ENCODE measurements around the genes HYKK, CHRNA3 and CHRNB4.

GRCh38 chr15:78003823-78004536, 73.5 kb downstream of the TBC1D2B start:
- PRO-cap, result unidirectional peak, plus-strand start at chr15:78004324

- PRO-cap, result bidirectional peak, plus-strand start at chr15:78008269, minus-strand start at chr15:78008069
These were observed 69.5 kb downstream of the TBC1D2B start for GRCh38 chr15:78007827-78008566.

DNA sequence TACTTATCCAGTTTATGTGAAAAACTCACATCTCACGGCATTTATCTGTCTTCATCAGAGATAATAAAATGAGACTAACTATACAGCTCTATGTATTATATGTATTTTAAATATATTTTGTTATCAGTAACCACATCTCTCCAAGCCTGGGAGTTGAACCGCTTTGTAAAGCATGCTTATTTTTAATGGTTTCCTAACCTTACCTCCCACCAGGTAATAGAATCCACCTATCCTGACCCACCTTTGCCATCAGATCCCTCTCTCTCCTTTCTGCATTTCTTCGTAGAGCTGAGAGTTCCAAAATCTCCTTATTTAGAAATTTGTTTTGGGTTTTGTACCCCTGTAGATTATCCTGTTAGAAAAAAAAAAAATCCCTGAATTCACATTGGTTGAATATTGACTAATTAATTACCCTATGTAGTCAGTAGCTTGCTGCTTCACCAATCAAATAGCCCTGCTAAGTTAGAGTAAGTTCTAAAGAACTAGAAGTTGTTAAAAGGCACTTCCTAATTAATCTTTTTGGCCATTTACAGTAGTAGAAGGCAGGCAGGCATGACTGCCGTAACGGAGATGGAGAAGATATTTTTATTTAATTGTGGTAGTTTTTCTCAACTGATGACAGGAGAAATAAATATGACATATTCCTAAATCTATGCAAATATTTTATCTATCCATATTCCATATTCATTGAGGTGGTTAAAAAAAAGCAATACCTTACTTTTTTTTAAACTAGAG, 59.7 kb downstream of the TBC1D2B start:
- PRO-cap, result bidirectional peak, plus-strand start at position 477 of the sequence, minus-strand start at position 306 of the sequence

DNA sequence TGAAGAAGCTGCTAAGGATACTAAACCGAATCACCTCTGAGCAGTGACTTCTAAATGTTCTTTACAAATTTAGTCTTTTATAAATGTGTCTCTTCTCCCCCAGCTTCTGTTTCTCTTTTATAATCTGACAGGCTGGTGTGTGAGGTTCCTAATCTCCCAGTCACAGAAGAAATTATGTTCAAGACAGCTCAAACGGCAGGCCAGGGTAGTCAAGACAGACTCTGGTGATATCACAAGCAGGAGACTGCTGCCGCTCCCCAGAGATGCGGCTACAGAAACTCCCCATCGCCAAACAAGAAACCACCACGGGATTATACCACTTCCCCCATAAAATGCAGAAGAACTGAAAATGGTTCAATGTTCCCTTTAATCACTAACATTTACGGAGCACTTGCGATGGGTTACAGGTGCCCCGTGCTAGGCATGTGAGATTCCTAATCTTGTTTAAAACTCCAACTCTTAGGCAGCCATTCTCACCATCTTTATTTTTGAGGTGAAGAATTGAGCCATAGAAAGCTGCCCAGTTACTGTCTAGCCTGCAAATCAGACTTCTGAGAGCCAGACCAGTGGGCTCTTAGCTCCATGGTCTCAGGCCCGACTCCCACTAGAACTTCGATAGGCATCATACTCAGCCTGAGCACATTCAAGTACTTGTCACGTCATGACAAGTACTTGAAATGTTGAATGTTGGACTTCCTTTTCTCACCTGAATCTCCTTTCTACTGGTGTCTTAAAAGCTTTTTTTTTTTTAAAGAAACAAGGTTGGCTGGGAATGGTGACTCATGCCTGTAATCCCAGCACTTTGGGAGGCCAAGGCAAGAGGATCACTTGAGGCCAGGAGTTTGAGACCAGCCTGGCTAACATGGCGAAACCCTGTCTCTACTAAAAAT, 58.4 kb downstream of the TBC1D2B start:
- PRO-cap, result no peak

DNA sequence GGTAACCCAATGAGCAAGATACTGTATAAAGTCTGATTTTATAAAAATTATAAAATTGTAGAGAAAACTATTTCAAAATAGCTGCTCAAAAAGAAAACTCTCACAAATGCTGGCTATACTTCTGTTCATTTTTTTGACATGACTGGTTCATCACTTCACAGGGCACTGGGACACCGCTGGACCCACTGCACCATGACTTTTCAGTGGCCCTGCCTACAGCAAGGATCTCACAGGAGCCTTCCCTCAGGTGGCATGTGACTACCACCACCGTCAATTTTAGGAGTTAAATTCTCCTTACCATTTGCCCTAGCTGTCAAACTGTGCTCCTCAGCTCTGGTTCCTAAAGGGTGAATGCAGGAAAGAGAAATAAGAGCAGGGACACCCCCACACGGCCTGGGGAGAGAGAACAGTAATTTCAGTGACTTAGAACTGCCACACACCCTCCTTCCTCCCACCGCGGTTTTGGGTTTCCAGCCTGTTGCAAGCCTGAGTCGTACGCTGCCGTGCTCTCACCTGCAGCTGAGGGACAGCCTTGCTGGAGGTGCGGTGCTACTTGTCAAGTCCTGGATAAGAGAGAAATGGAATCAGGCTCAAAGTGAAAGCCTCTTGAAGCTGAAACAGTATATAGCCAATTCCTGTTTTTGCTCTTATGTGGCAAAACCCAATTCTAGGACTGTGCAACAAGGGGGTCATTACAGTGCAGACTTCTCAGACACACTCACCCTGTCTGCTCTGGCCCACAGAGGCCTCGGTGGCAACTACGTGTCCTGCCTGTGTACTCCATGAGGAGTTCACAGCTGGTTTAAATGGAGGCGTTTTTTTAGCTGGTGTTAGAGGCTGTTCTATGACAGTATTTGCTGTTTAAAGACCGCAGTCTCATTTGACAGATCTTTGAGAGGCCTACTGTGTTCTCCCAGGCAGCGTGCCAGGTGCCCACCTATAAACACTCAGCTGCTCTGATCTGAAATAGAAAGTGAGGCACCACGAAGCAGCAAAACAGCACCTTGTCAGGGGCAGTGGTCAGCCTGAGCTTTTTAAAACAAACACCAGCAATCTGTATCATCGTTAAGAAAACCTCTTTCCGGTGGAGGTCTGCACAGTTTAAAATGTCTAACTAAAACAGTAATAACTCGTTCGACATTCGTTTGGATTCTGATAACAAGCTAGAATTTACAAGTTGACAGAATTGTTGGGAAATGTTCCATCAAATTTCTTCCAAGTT, 42.9 kb downstream of the TBC1D2B start:
- PRO-cap, result bidirectional peak, plus-strand start outside the sequence, minus-strand start at position 1,143 of the sequence

- PRO-cap, result no peak
These were observed 4.9 kb upstream of the TBC1D2B start for GRCh38 chr15:78082351-78082825.

GRCh38 chr15:78209778-78210479, 24.4 kb downstream of the ACSBG1 start:
- PRO-cap, result no peak

GRCh38 chr15:78212643-78213287, 21.6 kb downstream of the ACSBG1 start:
- PRO-cap, result no peak

DNA sequence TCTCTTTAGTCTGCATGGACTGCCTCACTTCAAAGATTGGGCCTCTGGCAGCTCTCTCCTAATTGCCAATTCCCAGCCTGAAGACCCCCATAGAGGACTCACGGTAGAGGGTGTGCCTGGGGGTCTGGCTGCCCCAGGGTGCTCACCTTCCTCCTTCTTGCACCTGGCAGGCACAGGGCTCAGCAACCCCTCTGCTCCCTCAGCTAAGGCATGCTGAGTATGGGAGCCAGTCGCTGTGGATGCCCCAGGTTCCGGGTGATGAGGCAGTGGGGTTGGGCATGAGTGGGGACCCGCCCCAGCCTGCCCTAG, 21.1 kb downstream of the ACSBG1 start:
- PRO-cap, result no peak

DNA sequence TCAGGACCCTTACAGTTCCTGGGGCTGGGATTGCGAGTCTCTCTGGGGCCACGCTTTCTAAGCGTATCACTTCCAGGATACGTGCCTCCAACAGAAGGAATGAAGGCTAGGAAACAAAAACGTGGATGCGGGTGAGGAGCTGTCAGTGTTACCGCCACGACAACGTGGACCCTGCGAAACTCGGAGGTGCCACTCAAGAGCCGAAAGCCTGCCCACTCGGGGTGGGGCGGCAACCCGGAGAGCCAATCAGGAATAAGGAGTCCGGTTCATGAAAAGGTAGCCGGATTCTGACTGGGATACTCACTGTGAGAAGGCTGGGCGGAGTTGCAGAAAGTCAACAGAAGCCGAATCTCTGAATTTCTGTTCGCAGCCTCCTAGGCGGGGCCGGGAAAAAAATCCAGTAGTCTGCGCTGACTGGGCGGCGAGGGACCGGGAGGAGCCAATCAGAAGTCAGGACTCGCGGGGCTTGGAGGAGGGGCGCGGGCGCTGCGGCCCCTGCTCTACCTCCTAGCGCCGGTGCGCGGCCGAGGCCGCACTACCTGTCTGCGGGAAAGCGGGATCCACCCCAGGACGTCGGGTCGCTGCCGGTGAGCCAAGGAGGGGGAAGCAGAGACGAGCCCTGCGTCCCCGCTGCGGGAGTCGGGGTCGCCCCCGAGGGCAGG, at the start of gene HYKK:
TSS of gene HYKK (plus strand) at position 493 of the 662 bp plus-strand sequence.
- PRO-cap, result bidirectional peak, plus-strand start at position 535 of the sequence, minus-strand start at position 161 of the sequence

- PRO-cap, result no peak
These were observed 887 bp downstream of the PSMA4 start for GRCh38 chr15:78541182-78541479.

GRCh38 chr15:78620799-78621315, at the start of gene CHRNA3:
Gene CHRNA3 (minus strand): TSS chr15:78620996.
- PRO-cap, result no peak

DNA sequence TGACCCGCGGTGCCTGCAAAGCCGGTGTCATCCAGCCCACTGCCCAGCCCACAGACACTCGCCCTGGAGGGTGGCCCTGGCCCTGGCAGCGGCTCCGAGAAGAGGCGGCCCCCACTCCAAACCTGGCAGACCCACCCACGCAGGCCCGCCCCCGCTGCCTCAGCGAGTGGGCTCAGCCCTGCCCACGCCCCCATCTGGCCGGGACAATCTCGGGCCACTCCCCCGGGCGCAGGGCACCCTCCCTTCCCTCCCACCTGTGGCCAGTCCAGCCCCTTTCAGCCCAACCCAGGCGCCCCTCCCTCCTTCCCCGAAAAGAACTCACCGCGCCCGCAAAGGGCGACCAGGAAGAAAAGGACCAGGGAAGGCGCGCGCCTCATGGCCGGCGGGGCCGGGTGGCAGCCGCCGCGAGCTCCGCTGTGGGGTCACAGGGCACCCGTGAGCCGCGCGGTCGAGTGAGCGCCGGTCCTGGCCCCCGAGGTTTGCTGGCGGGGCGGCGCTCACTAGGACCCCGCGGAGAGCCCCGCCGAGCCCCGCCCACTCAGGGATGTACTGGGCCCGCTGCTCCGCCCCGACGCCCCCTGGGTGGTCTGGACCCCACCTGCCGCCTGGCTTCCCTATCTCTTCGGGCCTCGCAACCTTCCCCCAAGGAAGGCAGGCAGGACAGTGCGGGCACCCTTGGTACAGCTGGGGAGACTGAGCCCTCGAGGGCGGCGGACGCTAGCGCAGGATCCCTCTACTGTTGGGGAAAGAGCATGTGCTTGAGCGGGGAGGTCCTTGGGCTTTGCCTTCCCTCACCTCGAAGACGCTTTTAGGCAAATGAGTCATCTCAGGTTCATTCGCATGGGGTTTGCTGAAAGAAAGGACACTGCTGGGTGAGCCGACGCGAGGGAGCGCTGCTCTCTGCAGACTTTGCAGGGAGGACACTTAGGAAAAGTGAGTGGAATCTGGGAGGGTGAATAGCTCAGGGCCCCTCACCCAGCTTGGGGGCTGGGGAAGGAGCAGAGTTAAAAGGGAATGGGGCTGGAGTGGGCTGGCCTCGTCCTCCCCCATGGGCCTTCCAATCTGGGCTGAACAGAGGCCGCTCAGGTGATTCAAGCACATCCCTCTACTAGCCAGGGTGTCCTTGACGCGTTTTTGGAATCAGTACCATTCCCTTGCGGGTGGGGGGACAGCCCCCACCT, at the start of gene CHRNB4:
TSS of gene CHRNB4 (minus strand) at position 454 of the 1,181 bp plus-strand sequence.
- PRO-cap, result no peak

DNA sequence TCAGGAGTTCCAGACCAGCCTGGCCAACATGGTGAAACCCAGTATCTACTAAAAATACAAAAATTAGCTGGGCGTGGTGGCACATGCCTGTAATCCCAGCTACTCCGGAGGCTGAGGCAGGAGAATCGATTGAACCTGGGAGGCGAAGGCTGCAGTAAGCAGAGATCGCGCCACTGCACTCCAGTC, 896 bp upstream of the MORF4L1 start:
- PRO-cap, result no peak

DNA sequence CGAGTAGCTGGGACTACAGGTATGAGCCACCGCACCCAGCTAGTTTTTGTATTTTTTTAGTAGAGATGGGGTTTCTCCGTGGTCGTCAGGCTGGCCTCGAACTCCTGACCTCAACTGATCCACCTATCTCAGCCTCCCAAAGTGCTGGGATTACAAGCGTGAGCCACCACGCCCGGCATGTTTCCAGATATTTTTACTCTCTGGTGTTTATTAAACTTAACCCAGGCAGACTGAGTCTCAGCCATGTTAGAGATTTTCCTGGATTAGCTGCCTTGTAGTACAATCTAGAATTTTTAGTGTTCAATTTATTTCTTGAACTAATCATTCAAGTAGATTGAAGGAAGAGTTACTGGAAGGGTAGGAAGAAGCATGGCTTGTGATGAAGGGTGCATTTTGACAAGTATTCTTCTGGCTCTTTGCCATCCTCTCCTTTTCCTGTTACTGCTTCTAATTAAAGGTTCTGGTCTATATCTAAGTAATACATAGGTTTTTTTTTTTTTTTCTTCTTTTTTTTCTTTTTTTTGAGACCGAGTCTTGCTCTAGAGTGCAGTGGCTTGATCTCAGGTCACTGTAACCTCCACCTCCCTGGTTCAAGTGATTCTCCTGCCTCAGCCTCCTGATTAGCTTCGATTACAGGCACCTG, 27.8 kb downstream of the MORF4L1 start:
- PRO-cap, result no peak

DNA sequence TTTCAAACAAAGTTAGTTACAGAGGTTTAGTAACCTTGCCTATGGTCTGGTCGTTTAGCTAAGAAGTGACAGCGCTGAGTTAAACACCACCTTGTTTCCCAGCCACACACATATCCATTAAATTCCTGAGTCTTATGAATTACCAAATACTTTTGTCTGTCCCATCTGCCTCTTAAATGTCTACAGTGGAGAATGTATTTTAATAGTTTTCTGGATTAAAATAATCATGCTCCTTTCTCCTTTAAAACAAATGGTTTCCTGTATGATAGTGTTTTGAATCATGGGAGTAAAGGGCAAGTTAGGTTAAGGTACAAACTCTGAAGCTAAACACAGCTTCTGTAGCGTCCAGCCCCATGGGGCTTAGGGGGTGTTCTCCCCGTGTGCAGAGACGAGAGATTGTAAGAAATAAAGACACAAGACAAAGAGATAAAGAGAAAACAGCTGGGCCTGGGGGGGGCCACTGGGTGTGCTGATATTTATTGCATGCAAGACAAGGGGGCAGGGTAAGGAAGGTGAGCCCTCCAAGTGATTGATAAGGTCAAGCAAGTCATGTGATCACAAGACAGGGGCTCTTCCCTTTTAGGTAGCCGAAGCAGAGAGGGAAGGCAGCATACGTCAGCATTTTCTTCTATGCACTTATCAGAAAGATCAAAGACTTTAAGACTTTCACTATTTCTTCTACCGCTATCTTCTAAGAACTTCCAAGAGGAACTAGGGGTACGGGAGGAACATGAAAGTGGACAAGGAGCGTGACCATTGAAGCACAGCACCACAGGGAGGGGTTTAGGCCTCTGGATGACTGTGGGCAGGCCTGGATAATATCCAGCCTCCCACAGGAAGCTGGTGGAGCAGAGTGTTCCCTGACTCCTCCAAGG, 29.5 kb downstream of the MORF4L1 start:
- PRO-cap, result unidirectional peak, plus-strand start at position 432 of the sequence

- PRO-cap, result no peak
These were observed 32.1 kb downstream of the MORF4L1 start for GRCh38 chr15:78904622-78905348.

DNA sequence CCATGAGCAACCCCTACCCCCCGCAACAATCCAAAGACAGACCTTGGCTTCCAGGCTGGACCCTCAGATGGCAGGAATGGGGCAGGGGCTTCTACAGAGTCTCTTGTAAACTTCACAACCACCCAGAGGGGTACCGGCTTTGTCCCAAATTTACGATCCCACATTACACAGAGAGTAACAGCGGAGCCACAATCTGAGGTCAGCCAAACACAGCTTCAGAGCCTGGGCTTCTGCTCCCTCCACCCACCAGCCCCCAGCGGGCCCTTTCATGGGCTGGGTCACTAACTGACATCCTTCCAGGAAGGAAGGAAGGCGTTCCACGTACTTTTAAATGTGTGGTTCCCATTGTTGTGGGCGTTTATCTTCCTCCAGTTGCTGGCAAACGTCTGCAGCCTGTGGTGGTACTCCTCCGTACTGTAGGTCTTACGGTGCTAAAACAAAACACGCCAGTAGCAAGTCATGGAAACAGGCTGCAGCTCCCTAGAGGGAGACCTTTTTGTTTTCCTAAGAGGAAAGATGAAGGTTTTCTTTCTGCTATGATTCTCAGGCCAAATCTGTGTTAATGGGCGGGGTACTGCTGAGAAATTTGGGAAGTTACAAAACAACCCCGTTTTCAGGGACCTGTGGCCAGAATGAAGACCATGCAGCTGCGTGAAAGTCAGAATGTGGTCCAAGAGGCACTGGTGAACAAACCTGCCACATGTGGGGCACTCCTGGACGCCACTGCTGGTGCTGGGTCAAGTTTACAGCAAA, 7.7 kb downstream of the CTSH start:
- PRO-cap, result no peak

GRCh38 chr15:79091011-79091759, 605 bp upstream of the RASGRF1 start:
- PRO-cap, result no peak

DNA sequence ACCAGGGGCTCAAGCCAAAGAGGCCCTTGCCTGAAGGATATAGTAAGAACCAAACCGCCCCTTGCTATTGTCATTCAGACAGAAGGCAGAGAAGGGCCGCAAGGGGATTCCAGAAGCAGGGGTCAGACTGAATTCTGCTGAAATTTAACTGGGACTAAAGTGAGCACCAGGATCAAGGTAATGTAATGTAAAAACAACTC, 45.9 kb upstream of the RASGRF1 start:
- PRO-cap, result no peak

Data from left lobe of liver (tissue), 1 donor.